ENCODE measurements around a stretch of chr13.

- PRO-cap = no peak
Measured at GRCh38 chr13:44270867-44271586, 102.6 kb upstream of the SERP2 start.

DNA sequence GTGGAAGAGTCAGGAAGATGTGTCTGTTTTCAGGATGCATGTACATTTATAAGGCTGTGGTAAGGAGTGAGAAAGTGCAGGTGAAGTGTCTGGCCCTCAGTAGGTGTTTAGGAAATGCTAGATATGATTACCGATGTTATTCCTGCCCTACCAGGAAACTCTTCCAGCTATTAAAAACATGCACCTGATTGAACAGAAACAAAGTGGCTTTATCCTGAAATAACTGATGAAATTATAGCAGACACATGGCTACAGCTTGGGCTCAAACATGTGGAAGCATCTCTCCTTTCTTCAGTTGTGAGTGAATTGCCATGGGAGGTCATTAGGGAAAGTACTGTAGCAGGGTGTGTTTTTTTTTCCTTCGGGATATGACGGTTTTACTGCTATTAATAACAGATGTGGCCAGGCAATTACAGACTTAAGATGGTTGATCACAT, 5.8 kb upstream of the SERP2 start:
- PRO-cap = no peak

DNA sequence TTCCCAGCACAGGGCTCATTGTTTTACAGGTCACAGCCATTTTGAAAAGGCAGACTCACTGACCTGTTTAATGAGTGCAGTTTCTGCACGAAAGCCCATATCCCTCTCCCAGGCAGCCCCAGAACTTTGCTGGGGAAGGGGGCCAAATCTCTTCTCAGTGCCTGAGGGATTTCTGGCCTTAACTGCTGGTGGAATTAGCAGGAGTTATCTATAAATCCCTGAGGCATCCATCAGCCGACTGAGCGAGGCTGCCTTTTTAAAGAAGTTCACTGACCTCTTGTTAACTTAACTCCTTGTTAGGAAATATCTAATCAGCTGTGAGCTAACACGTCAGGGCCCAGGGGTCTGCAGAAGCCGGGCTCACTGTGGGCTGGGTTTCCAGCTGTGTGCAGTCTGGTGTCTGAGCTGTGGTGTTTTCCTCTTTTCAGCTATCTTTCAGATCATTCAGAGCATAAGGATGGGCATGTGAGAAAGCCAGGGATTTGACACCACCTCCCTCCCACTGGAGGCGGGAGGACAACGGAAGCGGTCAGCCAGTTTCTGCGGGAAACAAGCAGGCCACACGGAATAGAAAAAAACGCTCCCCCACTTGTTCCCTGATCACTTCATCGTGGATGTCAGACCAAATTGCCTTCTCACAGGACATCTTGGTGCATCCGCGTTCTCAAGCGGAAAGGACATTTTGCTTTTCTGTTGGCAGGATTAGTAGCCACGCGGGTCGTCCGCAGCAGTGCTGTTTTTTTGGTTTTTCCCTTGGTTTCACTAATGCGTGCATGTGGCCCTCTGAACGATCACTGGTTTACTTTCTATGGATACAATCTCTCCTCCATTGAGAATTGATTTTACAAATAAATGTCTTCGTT, 23.5 kb downstream of the SERP2 start:
- PRO-cap = bidirectional peak, plus-strand start at position 366 of the sequence, minus-strand start at position 184 of the sequence

DNA sequence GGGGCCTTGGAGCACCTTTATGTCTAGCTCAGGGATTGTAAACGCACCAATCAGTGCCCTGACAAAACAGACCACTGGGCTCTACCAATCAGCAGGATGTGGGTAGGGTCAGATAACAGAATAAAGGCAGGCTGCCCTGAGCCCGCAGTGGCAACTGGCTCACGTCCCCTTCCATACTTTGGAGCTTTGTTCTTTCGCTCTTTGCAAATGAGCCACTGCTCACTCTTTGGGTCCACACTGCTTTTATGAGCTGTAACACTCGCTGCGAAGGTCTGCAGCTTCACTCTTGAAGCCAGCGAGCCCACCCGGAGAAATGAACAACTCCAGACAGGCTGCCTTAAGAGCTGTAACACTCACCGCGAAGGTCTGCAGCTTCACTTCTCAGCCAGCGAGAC, 40.6 kb downstream of the SERP2 start:
- PRO-cap = no peak

DNA sequence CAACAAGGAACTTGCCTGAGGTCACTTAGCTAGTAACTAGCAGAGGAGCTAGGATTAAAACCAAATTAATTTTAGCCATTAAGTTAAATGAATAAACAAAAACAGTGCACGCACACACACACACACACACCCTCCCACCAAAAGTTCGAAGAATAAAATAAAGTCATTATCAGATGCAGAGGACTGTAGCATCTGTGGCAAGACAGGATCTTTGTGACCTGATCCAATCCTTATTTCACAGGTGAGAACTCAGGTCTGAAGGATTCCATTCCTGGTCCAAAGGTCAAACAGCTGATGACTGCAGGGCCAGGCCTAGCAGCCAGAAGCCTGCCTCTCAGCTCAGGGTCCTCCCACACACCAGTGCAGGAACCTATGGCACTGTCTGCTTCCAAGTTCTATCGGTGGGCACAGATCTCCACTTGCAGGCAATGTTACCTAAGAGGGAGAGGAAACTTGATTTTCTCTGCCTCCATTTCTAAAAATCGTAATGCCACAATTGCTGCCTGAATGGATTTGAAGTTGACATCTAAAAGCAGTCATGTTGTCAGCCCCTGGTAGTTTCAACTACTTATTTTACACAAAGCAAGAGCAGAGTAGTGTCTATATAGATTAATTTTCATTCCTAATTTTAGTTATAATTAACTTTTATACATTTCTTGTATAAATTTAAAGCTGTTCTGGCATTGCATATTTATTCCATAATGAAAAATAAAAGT, 57.6 kb downstream of the SERP2 start:
- PRO-cap = no peak

DNA sequence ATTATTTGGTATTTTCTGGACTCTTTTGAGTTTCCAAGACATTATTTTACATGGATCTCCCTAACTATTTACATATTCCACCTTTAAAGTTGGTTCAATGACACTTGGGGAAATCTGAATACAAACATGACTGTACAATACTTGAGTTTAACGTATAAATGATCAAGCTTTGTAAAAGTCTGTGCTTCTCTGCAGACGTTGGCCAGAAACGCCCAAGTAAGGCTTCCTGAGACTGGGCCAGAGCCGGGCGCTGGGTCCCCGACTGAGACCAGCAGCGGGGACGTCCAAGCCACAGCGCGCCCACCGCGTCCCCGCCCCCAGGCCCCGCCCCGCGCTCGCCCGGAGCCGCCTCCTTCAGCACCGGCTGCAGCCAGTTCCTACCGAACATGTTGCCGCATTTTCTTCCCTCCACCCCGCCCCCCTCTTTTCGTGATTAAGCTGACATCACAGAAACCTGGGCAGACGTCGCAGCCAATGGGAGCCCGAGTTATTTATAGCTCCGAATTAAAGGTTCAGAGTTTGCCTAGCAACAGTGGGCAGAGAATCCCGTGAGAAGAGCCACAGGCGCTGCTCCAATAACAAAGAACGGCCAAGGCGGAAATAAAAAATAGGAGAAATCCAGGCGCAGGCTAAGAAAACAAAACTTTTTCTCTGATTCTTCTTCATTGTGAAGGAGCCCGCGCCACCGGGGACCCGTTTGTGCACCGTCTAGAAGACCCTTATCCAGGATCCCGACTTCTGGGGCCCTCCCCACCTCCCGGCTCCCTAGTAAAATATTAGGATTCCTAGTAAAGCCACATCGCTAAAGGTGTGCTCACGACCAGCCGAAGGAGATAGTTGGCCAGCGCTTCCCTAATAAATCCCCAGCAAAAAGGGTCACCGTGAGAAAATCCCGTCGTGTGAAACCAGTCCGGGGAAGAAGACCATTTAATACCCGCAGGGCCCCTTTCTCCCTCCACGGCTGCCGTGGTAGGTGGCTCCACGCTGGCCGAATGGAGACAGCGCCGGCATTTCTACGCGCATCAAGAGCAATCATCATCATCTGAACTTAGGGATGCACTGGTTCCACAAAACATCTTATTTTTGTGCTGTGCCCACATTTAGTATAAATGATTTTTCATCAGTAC, 61.7 kb downstream of the SERP2 start:
- PRO-cap = bidirectional peak, plus-strand start at position 539 of the sequence, minus-strand start at position 263 of the sequence

DNA sequence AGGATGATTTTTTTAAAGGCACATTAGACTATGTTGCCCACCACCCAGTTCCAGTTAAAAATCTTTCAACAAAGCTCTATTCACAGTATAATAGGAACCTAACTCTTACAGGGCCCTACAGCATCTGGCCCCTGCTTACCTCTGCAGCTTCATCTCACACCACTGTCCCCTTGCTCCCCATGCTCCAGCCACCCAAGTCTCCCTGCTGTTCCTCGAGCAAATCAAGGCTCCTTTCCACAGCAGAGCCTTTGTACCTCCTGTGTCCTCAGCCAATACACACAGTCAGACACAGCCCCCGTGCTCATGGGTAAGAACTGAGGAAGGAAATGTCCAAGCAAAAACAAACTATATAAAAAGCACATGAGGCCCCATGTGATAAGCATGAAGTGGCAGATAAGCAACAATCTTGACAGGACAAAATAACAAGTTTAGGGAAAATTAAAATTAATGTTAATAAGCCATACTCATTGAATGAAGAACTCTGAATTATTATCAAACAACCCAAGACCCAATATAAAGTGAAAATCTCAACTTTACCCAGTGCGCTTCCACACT, 67.5 kb downstream of the TSC22D1 start:
- PRO-cap = no peak

GRCh38 chr13:44576879-44577209, 714 bp upstream of the TSC22D1 start:
- PRO-cap = bidirectional peak, plus-strand start at chr13:44576978, minus-strand start at chr13:44576939; bidirectional peak, plus-strand start at chr13:44577030, minus-strand start at chr13:44577024

GRCh38 chr13:44932619-44933361, 56.5 kb downstream of the NUFIP1 start:
- PRO-cap = unidirectional peak, plus-strand start at chr13:44933265

- PRO-cap = no peak
Measured at GRCh38 chr13:45219818-45220150, 18.9 kb upstream of the KCTD4 start.

GRCh38 chr13:45242113-45242551, 41.3 kb upstream of the KCTD4 start:
- PRO-cap = no peak

GRCh38 chr13:45334769-45335714, 5.9 kb downstream of the TPT1 start:
- PRO-cap = no peak

- PRO-cap = no peak
Measured at GRCh38 chr13:45500514-45500983, 35.8 kb downstream of the COG3 start.

- PRO-cap = no peak
Measured at GRCh38 chr13:45511542-45511893, 46.8 kb downstream of the COG3 start.

DNA sequence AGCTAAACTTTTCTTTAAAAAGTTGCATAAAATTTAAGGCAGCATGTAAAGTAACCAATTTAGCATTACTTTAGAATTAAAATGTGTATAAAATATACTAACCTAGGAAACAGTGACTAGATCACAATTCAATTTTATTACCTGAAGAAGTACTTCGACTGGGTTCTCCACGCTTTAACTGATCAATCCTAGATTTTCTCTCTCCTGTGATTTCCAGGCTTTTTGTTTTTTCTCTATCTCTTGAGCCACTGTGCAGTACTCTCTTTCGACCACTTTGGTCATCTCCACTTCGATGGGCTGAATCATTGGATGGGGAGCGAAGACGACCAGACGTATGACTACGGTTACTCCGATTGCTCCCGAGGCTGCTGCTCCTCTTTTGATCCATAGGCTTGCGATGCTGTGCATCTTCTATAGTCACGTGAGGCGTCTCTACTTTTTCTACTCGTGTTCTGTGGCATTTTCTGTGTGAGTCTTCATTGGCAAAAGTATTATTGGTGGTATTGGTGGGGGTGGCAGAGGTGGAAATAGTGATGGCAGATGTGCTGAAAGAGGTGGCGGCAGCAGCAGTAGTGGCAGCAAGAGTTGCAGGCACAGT, 83.8 kb downstream of the ZC3H13 start:
- PRO-cap = no peak

DNA sequence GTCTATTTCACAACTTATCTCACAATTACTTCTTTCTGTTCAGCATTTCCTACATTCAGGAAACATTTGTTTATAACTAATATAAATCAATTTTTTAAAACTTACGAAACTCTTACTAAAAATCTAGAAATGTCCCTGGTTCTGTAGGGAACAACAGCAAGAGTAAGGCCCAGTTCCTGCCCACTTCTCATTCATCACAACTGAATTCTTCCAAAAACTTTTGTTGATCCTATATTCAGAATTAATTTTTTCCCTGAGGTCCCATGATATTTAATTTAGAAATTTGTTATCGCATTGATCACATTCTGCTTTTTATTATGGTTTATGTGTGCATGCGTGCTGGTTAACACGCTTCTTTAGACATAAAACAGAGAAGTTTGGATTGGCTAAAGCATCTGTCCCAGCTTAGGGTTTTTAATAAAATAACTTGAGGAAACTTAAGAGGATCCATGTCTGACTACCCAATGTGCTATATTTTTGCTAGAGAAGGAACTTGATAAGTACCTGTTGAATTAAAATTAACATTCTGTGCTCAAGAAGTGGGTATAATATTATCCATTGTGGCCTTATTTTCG, 18.8 kb upstream of the CPB2 start:
- PRO-cap = no peak

DNA sequence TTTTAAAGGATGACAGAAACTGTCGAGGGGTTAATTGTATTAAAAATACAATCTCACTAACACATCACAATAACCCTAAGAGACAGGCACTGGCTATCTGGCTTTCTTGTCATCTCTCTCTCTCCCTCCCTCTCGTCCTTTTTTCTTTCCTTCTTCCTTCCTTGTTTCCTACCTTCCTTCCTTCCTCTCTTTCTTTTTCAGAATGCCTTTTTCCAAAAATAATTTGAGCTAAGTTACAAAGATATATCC, 20.6 kb downstream of the LCP1 start:
- PRO-cap = no peak

DNA sequence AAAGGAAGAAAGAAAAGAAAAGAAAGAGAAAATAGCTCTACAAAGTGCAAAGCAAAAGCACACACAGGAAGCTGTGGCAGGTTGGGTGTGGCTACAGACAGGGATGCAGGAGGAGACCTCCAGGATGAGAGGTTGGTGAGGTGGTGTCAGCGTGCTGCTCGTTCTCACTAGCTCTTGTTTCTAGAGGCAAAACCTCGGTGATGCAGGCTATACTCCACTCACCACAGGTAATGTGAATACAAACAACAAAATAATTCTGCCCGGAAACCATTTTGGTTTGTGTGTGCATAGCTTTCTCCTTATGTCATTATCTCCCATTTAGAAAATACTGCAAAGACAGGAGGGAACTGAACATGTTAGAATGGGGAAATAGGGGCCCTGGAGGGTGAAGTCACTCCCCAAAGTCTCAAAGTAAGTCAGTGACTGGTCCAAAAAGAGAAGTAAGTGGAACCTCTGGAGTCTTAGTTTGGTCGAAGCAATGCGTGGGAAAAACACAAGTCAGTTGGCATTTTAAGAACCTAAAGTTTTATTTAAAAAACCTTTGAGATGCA, 9.4 kb downstream of the LCP1 start:
- PRO-cap = no peak

DNA sequence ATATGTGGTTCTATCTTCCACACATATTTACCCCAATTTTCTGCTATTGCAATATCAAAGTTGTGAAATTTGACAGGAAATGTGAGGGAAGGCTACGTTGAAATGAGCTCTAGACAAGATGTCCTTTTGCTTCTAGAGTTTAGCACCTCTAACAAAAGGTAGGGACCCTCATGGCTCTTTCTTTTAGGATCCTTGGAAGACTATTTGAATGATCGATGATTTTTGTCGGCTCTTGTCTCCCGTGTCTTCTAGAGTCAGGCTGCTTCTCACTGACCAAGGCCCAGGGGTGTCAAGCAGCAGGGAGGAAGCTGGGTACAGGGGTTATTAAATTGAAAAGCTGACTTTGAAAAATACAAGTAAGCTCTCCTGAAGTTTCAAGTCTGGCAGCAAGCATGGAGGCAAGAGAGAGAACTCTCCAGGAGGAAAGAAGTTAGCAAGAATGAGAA, 73.5 kb downstream of the RUBCNL start:
- PRO-cap = no peak

GRCh38 chr13:46369829-46370363, 17.2 kb downstream of the RUBCNL start:
- PRO-cap = no peak

All from left ventricle myocardium (tissue), 1 donor.